ENCODE measurements around the genes ALDH18A1 and OPALIN.

DNA sequence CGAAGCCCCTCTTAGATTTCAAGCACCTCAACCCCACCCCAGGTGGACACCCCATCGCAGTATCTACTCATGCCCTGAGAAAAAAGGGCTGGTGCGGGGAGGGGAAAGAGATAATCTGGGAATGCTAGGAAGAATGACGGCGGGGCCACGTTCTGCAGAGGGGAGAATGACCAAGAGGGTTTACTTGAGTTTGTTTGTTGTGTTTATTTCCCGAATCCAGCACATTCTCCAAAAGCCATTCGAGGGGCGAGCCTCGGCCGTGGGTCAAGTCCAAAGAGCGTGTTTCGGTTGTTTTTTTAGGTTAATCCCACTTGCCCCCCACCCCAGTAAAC lies 781 bp downstream of the PDLIM1 start:
- PRO-cap = no peak
- CAGE, long polyA plus RNA = no peak

DNA sequence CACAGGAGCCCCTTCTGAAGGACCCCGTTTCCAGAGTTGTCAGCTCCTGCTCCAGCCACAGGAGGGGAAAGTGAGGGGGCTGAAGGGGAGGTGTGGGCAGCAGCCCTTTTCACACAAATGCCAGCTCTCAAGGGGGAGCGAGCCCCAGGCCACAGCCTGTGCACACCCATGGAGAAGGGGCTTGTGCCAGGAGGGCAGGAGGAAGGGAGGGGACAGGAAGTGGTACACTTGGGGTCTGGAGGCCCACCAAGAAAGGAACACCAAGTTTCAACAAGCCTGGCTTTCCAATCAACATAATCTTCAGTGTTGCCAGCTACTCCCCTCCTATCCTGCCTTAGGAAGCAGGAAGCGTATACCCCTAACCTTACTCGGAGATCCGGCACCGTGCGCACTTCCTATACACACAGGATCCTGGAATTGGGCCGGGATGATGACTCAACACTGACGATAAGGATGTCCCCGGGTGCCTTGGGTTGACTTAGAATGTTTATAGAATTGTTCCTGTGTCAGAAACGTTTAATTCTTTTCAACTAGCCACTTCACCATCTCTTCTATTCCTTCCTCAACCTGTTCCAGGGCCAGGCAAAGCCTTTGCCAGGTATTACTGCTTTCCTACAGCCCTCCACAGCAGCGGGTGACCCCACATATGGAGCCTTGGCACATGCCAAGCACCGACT lies 43.6 kb upstream of the PDLIM1 start:
- PRO-cap = no peak
- CAGE, long polyA plus RNA = no peak

DNA sequence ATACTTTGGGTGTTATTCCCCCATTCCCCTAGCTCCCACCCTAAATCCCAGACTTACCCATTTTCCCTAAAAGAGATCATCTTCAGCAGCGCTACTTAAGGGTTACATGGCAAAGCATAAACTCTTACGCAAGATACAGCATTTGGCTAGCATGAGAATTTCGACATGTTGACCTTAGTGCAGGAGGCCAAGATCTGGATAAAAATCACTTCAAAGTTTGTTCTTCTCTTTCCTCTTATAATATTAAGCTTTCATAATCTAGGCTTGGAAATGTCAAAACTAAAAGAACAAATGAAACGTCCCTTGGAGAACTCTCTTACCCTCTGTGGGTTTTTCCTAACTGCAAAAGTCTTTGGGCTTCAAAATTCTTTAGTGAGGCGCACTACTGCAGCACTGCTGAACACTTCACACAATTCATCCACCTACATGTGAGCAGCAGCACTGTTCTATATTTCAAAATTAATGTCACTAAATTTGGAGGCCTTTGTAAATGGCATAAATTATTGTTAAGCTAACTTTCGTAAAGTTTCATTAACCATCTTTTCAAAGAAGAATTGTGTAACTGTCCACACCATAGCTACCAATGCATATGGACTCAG lies 59.6 kb upstream of the PDLIM1 start:
- PRO-cap = no peak
- CAGE, long polyA plus RNA = no peak

GRCh38 chr10:95357446-95357823 lies 66.6 kb upstream of the PDLIM1 start:
- PRO-cap = no peak
- CAGE, long polyA plus RNA = no peak

DNA sequence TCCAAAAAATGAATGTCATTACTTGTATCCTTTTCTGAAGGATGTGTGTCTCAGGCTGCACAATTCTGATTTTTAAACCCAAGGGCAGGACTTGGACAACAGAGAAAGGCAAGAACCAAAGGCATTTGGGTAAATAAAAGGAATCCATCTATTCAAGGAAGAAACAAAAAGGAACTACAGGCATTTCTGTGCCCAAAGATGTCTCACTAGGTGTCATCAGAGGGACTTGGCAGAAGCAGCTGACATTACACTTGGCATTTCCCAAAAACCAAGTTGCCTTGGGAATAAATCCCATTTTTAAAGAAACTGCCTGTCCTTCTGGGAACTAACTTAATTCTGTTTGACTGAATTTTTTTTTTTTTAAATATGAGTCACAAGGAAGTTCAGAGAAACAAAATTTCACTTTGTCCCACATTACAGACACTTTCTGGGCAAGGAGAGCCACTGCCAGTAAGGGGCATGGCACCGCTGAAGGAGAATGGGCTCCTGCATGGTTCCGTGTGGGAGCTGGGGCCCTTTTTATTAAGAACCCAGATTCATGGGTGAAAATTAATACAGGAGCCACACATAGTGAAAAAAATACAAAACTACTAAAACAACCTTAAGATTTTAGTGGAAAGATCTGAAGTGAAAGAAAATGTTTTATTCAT lies 118.2 kb upstream of the PDLIM1 start:
- PRO-cap = no peak
- CAGE, long polyA plus RNA = no peak

- PRO-cap = no peak
- CAGE, long polyA plus RNA = no peak
These were observed 124.4 kb upstream of the PDLIM1 start for GRCh38 chr10:95415178-95415541.

GRCh38 chr10:95421740-95422193 lies 131.0 kb upstream of the PDLIM1 start:
- PRO-cap = no peak
- CAGE, long polyA plus RNA = no peak

- PRO-cap = no peak
- CAGE, long polyA plus RNA = no peak
These were observed 115.3 kb downstream of the SORBS1 start for GRCh38 chr10:95445821-95446247.

DNA sequence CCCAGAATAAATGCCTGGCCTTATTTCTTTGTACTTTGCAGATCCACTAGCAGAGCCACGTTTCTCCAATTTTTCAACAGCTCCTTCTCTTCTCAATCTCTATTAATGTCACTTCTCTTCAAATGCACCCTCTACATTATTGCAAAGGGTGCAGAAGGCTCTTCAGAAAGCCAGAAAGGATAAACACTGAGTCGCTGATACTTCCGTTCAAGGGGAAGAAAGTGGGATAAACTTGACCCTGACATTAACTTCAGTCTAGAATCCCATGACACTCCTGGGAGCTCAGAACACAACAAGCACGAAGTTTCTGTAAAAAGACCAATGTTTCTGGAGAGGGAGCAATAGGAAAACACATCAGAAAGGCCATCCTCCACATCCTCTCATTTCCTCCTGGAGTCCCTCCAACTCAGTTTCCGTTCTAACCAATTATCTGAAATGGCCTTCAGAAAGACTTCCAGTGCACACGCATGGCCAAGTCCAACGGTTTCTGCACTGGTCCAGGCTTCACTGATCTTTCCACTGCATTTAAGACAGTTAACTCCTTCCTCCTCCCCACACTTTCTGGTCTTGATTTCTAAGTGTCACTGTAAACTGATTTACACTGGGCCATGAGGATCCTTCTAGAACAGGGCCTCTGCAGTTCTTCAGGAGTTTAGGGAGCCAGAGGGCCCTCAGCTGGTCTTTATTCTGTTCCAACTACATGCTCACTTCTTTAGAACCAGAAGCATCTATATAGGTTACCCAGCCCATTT lies 113.4 kb downstream of the SORBS1 start:
- PRO-cap = no peak
- CAGE, long polyA plus RNA = no peak

GRCh38 chr10:95458023-95458621 lies 103.0 kb downstream of the SORBS1 start:
- PRO-cap = no peak
- CAGE, long polyA plus RNA = no peak

- PRO-cap = no peak
- CAGE, long polyA plus RNA = no peak
These were observed 72.8 kb downstream of the SORBS1 start for GRCh38 chr10:95488424-95488706.

- PRO-cap = no peak
- CAGE, long polyA plus RNA = no peak
These were observed 61.5 kb downstream of the SORBS1 start for GRCh38 chr10:95499474-95500201.

- PRO-cap = no peak
- CAGE, long polyA plus RNA = no peak
These were observed 60.4 kb downstream of the SORBS1 start for GRCh38 chr10:95500501-95501394.

GRCh38 chr10:95504673-95505621 lies 56.2 kb downstream of the SORBS1 start:
- PRO-cap = no peak
- CAGE, long polyA plus RNA = no peak

GRCh38 chr10:95656204-95657139 lies at the start of gene ALDH18A1:
ALDH18A1 (minus strand) TSS chr10:95656711.
- PRO-cap = bidirectional peak, plus-strand start at chr10:95656555, minus-strand start at chr10:95656447; unidirectional peak, minus-strand start at chr10:95656806
- CAGE, long polyA plus RNA = no peak

- PRO-cap = no peak
- CAGE, long polyA plus RNA = no peak
These were observed 15.9 kb downstream of the CCNJ start for GRCh38 chr10:96059235-96059816.

DNA sequence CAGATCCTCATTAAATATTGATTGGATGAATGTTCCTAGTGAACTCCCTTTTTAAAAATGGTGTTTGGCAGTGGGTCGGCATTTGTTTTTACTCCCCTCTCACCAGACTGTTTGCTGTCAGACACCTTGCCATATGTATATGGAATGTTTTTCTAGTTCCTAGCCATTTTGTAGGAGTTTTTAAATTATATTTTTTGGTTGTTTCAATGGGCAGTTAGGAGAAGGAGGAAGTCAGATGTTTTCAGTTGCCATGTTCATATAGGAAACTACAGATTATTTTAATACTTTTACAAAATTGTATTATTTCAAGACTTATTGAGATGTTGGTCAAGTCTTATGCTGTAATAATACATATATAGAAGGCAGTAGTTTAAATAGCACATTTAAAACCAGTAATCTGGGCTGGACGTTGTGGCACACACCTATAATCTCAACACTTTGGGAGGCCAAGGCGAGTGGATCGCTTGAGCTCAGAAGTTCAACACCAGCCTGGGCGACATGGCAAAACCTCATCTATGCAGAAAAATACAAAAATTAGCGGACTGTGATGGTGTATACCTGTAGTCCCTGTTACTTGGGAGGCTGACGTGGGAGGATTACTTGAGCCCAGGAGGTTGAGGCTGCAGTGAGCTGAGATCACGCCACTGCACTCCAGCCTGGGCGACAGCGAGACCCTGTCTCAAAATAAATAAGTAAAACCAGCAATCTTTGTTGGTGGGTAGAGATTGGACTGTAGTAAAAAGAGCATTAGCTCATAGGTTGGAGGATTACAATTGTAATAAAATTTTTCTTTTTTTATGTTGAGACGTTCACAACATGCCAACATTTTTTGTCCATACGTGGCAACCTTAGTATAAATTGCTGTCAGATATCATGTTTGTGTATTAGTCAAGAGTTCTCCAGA lies 21.8 kb downstream of the ZNF518A start:
- PRO-cap = no peak
- CAGE, long polyA plus RNA = no peak

DNA sequence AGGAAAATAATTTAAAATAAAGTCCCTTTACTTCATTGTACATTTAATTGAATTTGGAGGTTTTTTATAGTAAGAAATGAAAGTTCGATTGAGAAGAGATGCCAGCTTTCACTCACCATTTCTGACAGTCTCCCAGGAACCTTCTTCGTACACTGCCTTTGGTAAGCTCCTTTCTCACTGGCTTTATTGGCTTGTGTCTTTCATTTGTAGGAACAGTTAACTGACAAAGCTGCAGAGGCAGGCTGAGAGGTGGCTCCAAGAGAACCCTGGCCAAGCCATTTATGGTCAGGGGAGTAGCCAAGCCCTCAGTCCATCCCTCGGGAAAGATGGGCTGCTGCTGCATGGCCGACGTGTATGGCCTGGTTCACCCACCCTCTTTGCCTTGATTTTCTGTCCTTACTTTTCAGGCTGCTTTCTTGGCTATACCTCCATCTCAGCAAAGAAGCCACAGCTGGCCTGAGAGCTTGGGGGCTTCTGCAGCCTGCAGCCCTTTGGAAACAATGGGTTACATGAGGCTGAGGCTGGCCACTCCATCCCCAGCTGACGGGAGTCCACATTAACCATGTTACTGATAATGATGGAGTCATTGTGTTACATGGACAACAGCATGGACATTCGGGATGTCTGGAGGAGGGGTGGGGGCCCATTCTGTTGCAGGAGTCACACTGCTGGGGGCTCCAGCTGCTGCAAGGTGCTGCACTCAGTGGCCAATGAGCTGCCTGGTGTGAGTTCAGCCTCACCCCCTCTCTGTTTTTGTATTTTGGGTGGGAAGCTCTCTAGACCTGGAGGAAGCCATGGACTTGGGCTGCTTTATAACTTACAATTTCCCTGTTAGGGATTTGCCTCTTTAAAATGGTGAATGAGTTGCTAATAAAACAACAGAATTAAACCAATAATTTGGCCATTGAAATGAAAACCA lies at the start of gene OPALIN:
Gene OPALIN (minus strand): TSS at position 225 of the 919 bp plus-strand sequence.
- PRO-cap = no peak
- CAGE, long polyA plus RNA = no peak

DNA sequence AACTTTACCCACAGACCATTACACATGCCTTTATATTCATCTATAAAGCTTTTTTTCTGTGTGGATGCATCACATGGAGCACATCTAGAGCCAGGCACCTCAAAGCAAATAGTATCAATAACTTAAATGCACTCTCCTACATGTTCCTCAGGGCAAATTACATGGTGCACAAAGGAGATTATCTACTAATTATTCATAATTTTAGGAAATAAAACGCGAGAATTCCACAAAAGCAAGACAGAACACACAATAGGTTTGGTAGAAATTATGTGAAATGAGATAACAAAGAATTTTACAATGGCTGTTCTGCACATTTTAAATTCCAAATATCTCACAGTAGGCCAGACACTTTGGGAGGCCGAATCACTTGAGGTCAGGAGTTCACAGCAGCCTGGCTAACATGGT lies 33.5 kb upstream of the TLL2 start:
- PRO-cap = no peak
- CAGE, long polyA plus RNA = no peak

DNA sequence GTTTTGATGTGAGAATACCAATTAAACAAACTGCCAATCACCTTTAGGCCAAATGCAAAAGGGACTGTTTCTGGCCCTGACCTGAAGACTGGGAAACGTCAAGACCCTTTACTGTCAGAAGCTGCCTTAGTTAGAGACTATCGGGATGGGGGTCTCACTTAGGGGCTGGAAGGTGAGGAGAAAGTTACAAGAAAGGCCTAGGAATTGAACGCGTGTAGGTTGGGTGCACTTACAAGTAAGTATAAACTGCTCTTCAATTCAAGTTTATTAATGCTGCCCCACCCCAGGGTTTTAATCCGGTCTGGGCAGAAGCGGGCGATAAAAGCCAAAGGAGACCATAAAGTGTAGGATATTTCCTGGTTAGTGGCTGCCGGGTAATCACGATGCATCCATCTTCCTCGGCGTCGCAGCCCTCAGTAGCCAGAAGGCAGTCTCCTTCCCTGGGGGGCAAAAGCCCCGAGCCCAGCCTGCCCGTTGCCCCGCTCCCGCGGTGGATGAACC lies 840 bp downstream of the TM9SF3 start:
- PRO-cap = bidirectional peak, plus-strand start at position 363 of the sequence, minus-strand start at position 418 of the sequence
- CAGE, long polyA plus RNA = no peak

Data from B cell (primary cell).